ENCODE data around the genes OR4K13, PNP, RNASE1 and RAB2B.

GRCh38 chr14:20035835-20036327, at the start of gene OR4K13:
Gene OR4K13, minus strand, starts transcription at chr14:20036038.
- RRBS, result no CpG with 5 or more reads among the region's 5 CpGs

GRCh38 chr14:20418354-20418996, 5.2 kb upstream of the TEP1 start:
- RRBS, result no CpG with 5 or more reads among the region's 2 CpGs

DNA sequence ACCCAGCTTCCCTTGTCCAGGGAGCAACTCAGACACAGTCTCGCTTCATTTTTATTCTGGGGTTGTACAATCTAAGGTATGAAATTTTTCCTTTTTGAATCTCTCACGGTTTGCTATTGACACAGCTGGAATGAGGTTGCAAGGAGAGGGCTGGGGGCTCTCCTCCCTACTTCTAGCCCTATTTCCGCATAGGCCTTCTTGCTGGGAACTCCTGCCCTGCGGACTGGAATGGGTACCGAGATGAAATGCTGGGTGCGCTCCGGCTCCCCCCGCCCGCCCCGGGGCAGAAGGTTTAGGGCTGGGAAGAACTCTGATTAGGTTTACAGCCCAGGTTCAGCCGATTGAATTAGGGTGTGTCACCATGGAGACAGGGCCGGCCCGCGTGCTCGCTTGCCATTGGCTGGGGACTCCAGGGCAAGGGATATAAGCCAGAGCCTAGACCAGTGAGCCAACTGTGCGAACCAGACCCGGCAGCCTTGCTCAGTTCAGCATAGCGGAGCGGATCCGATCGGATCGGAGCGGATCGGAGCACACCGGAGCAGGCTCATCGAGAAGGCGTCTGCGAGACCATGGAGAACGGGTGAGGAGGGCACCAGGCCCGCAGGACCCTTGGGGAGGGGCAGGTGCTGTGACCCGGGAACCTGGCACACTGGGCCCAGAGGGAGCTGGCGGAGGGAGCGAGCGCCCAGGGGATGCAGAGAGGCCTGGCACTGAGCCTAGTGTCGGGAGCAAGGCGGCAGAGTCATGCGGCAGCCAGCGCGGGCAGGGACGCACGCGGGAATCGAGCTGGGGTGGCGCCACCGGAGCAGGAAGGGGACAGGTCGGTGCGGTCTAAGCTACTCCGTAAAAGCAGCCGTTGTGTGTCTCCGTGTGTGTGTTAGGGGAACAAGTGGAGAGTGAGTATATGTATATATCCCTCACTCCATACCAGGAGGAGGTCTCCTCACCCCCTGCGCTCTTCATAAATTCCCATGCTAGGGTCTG, at the start of gene PNP:
Gene PNP, plus strand, starts transcription at position 451 of the 984 bp plus-strand sequence.
- RRBS, result 1% methylated on average over 19 of the region's 51 CpGs

DNA sequence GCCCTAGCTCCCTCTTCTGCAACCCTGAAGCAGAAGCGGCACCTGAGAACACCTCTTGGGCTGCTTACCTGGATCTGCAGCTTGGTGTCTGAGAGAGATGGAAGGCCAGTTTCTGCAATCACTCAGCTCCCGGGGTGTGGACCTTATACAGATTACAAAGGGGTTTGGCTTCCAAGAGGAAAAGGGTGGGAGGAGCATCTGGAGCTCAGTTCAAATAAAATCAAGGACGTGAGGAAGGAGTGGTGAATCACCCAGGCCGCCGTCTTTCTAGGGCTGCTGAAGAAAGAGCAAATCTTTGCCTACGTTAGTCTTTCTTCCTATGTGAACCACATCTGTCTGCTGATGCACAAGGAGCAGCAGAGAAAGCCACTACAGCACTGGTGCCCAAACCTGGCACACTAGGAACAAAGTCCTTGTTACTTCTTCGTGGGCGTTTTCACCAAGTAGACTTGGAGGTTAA, at the start of gene RNASE1:
Gene RNASE1, minus strand, starts transcription at position 116 of the 460 bp plus-strand sequence.
- RRBS, result no CpG with 5 or more reads among the region's 8 CpGs

DNA sequence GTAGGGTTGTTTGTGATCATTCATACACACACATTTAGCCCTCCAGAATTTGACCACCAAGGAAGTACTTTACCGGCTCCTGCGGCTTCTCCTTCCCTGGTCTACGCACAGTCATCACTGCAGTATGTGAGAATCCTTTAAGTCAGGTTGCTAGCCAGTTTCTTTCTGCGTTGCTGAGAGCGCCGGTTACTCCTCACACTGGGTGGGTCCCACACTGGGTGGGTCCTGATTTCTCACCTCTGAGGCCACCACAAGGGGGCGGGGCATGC, 25.2 kb upstream of the RNASE1 start:
- RRBS, result no CpG with 5 or more reads among the region's 7 CpGs

DNA sequence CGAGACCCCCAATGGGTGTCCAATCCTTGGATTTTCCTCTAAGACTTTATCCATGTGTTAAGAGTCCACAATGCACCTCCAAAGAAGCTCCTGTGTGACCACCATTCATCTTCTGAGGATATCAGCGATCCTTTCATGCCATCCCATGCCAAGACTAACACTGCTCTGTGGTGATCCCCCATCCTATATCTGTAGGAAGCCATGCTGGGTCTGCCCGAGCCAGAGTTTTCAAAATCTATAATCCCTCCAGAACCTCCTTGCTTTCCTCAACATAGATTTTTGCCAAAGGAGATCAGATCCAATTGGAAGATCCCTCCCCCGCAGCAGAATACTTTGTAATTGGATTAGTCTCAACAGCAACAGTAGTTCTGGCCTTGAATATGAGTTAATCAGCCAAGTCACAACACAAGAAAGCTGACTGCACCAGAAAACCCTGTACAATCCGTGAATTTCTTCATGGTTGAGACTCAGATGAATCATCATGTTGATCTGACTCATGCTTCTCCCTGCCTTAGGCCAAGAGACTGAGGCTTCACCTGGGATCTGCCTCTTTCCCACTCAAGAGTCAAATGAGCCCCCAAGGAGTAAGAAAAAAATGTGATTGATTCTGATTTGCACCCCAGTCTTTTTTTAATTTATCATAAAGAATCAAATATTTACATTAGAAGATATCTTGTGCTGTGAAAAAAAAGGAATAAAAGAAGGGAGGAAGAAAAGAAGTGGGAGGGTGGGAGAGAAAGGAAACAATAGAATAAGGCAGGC, 3.0 kb upstream of the METTL17 start:
- RRBS, result no CpG with 5 or more reads among the region's 5 CpGs

GRCh38 chr14:21026158-21026397, 1.2 kb upstream of the NDRG2 start:
- RRBS, result no CpG with 5 or more reads among the region's 4 CpGs

DNA sequence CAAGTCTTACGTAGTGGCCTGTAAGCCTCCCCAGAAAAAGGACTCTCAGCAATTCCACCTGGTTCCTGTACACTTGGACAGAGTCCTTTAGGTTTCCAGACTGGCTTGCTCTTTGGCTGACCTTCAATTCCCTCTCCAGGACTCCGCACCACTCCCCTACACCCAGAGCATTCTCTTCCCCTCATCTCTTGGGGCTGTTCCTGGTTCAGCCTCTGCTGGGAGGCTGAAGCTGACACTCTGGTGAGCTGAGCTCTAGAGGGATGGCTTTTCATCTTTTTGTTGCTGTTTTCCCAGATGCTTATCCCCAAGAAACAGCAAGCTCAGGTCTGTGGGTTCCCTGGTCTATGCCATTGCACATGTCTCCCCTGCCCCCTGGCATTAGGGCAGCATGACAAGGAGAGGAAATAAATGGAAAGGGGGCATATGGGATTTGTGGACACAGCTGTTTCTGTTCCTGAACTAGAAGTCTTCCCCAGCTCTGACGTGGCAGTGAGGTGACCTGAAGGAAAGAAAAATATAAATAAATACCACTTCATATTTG, 1.3 kb downstream of the RNASE7 start:
- RRBS, result no CpG with 5 or more reads among the region's 3 CpGs

GRCh38 chr14:21072828-21073532, 2.9 kb downstream of the ARHGEF40 start:
- RRBS, result no CpG with 5 or more reads among the region's 10 CpGs

DNA sequence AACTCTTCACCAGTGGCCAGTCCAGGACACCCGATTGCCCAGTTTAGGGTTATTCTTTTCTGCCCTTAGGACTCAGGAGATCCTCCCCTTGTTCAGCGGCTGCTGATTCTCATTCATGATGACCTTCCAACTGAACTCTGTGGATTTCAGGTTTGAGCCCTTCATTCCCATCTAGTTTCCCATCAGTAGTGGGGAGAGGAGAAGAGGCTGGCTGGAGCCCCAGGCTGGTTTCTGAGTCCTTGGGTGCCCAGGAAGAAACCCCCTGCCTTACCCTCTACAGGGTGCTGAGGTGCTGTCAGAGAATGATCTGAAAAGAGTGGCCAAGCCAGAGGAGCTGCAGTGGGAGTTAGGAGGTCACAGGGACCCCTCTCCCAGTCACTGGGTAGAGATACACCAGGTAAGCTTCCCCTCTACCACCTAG, 6.4 kb downstream of the ARHGEF40 start:
- RRBS, result no CpG with 5 or more reads among the region's 2 CpGs

DNA sequence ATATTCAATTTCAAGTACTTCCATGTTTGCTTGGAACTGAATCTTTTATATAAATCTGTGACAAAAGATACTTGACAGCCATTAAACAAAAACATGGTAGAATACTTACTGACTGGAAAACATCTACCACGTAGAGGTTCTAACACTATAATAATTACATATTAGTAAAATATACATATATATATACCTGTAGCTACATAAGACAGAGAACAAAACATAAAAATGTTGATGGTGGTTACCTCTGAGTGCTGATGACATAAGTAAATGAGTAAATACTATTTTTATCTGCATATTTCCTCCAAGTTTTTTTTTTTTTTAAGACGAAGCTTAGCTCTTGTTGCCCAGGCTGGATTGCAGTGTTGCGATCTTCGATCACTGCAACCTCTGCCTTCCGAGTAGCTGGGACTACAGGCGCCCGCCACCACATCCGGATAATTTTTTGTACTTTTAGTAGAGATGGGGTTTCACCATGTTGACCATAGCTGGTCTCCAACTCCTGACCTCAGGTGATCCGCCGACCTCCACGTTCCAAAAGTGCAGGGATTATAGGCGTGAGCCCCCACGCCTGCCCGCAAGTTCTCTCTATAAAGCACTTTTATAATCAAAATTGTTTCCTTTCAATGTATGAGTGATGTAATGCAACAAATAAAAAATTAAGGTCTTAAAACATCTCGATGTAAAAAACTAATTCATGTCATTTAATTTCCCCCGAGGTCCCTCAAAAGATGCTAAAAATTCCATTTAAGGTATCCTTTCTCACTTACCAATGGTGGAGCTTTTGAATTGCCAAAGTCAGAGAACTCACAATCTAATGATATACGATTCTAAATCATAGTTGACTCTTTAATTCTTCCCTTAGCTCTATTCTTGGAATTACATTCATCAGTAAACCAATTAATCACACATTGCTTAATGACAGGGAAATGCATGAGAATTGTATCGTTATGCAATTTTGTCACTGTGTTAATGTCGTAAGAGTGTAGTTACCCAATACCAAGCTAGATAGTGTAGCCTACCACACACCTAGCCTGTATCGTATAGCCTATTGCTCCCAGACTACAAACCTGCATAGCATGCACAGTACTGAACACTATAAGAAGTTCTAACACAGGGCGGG, 25.2 kb downstream of the HNRNPC start:
- RRBS, result no CpG with 5 or more reads among the region's 21 CpGs

DNA sequence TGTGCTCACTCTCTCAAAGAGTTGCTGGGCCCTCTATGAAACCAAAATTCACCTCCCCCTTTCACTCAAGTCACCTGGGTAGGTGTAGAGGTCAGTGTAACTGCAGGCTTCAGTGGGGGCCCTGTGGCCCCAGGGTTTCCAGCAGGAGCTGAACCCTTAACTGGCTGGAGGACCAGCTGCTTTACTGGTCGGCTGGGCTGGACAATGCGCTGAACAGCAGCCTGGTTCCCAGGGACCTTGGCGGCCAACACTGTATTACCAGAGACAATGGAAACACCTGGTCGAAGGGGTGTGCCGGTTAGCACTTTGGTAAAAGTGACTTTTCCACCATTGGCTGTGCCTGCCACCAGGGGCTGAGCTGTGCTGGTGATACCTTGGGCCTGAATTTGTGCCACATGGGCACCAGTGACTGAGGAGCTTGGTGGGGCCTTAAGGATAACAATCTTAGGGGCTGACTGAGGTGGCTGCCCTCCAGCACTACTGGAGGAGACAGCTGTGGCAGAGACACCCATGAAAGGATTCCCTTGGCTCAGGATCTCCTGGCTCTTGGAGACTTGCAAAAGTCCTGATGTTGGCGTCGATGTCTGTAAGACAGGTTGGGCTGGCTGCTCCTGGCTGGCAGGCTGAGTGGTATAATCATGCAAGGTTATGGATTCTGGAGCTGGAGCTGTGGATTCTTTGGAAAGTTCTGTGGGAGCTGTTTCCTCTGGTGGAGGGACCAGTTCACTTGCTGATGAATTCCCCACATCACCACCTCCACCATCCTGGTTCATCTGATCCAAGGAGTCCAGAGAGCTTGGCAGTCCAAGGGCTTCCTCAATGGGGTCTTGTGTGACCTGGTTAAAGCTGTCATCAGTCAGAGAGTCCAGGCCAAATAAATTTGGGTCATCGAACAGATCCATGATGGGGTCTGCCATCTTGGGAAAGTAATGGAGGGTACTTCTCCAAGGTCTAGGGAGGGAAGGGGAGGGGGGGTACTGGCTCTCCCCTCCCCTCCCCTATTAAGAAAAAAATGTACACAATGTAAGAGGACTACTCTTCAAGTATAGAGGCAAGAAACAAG, 24.9 kb downstream of the CHD8 start:
- RRBS, result no CpG with 5 or more reads among the region's 8 CpGs

DNA sequence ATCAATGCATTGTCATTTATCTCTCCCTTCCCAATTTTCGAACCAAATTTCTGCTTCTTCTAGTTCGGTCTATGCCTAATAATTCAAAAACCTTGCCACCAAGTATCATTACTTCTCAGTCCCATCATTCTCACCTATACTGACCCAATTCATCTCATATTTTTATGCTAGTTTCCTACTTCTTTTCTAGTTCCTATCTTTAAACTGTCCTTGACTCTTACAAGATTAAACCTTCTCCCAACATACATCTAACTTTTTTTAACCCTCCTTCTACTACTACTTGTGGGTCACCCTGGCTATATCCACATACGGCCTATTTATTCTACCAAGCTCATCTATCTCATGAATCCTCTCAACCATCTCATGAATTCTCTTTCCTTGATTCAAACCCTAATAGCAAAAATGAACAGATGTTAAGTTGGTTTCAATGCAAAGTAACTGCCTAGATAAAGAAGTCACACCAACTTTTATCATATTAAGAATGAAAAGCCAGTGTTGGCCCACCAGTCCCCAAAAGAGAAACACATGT, 21.3 kb downstream of the CHD8 start:
- RRBS, result no CpG with 5 or more reads among the region's 3 CpGs

DNA sequence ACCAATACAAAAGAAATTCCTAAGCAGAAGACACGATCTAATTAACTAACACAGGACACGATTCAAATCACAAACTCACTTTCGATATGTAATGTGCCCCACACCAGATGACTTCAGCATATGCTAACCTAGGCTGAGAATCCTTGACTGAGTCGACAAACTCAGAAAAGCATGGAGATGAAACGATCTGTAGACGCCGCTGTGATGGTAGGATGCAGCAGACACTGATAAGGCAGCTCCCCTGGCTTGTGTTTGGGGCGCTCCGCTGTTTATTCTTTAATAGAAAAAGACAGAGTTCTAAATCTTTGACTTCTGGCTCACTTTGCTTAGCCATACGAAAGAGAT, 1.1 kb downstream of the CHD8 start:
- RRBS, result no CpG with 5 or more reads among the region's 10 CpGs

- RRBS, result no CpG with 5 or more reads among the region's 40 CpGs
Measured at GRCh38 chr14:21476401-21477139, at the start of gene RAB2B. Gene RAB2B, minus strand, starts transcription at chr14:21476959.

DNA sequence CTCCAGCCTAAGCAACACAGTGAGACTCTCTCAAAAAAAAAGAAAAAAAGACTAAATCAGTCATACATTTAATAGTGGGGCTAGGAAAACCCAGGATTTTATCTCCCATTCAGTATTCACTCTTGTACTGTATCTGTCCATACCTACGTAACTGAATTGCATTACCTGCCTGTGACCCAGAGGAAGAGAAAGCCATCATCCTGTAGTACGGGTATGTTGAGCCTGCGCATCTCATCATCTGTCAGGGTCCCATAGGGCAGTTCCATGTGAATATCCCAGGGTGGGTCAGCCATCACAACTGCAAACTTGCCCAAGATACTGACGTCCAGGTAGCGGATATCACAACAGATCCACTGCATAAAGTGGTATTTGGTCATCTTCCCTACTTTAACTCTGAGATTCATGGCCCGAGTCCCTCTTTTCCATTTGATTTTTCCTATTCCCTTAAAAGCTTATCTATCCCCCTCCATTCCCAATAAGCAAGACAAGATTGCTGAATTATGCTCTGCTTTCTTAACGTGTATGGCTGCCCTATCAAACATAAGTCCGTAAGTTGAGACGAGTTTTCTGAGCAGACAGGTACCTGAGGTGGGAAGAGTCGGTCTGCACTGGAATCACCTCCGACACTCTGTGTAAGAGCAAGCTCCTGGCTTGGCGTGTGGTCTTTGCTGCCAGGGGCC, 10.7 kb downstream of the METTL3 start:
- RRBS, result no CpG with 5 or more reads among the region's 12 CpGs

DNA sequence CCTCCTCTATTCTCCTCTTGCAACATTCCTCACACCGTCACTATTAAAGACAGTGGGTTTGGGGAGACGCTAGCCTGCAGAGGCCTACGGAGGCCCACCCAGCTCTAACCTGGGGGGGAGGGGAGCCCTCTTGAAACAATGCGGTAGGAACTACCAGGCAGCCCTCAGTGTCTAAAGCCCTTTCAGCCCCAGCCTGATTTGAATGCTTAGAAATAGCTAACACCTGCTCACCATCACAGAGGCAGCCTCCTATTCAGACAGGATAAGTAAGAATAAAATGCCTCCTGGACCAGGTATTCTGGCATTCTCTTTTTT, 898 bp upstream of the SALL2 start:
- RRBS, result no CpG with 5 or more reads among the region's 4 CpGs

DNA sequence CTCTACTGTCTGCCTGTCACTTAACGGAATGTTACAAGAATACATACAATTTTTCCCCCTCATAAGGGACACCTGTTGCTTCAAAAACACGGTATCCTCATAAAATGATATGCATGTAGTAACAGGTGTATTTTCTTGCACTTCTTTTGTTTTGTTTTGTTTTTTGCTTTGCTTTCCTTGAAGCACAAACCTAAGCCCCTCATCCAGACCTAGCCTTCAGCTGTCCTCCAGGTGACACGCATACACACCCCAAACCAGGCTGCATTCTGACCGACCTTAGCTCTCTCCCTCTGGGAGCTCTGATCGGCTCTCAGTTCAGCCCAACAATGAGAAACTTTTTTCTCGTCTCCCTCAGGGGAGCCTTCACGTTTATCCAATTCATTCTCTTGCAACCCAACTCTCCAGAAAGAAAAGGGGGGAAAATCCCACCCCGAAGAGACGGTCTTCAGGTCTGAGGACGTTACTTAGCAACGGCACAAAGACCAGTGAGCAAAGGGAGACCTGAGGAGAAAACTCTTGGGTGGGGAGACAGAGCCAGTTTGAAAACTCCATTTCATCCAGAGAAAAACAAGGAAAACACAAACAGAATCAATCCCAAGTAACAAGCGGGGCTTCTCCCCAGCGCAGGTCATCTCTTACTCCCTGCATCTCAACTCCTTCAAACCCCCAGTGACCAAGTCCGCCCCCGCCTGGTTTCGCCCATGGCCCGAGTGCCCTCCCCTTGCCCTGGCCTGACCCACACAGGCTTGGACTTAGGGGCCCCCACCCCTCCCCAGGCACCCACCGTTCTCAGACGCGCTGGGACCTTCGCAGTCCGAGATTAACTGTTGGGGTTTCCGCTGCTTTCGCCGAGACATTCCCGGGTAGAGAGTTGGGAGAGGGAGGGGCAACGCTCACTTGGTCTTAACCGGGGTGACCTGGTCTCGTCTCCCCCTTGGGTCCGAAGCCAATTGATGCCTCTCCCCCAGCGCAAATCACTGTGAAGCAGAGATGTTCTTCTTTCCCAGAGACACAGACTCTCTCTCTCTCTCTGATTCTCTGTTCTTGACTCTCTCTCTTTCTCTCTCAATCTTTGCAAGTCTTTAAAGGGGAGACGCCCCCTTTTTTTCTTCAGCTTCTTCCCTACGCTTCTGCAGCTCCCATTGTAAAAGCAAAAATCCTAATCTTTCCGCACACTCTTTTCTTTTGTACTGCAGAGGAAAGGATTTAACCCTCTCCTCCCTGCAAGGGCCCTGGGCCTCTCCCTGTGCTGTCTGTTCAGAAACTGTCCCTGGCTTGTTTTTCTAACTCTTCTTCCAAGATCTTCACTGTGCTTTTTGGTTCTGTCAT, 10.4 kb upstream of the SALL2 start:
- RRBS, result no CpG with 5 or more reads among the region's 34 CpGs

DNA sequence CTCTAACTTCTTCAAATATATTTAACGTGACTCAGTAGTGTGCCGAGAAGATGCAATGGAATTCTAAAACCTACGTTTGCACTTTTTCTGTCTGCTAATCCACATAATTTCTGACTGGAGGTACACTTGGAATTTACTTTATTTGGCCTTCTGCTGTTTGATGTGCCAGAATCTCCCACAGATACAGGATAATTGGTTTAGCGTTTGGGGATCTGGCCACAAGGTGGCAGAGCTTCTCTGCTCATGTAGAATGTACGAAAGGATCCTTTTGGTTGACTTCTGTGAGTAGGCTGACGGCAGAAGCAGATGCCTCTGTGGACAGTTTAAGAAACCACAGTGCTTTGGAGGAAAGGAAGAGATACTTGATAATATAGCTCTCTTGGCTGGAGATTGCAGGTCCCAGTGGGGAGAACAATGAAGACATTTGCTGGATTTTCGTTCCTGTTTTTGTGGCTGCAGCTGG, 75.2 kb upstream of the OR4E1 start:
- RRBS, result no CpG with 5 or more reads among the region's 7 CpGs

- RRBS, result no CpG with 5 or more reads among the region's 3 CpGs
Measured at GRCh38 chr14:21845454-21845885, 171.9 kb upstream of the OR4E1 start.